Fibroblast of villous mesenchyme (primary cell): Measurements from ENCODE around the genes PEX16 and CREB3L1.

DNA sequence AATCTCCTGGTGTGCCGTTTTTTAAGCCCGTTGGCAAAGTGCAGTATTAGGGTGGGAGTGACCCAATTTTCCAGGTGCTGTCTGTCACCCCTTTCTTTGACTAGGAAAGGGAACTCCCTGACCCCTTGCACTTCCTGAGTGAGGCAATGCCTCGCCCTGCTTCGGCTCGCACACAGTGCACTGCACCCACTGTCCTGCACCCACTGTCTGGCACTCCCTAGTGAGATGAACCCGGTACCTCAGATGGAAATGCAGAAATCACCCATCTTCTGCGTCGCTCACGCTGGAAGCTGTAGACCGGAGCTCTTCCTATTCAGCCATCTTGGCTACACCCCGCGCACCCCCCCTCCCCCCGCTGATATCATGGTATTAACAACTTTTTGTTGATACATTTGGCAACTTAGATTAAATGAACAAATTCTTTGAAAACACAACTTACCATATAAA lies 18.3 kb upstream of the PRDM11 start:
- CAGE, long polyA plus RNA = no peak

DNA sequence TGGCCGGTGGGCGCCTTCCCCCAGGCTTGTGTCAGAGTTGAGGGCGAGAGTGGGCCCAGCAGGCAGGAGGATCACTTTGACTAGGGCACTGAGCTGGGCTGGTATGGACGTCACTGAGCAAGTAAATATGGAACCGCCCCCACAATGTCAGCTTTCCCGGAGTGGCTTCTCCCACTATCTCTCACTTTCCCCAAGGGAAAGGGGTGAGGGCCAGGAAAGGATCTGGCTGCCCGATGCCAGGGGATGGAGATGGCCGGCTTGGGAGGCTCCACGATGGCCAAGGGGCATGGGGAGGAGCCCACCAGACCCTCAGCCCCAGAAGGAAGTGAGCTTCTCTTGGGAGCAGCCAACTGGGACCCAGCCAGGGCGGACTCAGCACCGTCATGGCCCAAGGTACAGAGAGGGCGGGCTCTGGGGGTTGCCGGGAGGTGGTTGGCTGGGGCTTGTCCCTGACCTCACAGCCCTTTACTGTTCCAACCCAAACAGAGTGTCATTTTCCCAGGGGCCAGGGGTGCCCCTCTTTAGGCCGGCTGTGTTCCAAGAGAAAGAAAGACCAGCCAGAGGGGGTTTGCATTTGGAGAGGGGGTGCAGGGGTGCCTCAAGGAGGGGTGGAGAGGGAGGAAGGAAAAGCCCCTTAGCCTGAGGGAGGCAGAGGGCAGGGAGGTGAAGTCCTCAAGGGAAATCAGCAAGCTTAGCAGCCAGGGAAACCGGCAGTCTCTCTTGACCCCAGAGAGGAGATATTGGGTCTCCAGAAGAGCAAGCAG lies 8.8 kb downstream of the PRDM11 start:
- CAGE, long polyA plus RNA = no peak

DNA sequence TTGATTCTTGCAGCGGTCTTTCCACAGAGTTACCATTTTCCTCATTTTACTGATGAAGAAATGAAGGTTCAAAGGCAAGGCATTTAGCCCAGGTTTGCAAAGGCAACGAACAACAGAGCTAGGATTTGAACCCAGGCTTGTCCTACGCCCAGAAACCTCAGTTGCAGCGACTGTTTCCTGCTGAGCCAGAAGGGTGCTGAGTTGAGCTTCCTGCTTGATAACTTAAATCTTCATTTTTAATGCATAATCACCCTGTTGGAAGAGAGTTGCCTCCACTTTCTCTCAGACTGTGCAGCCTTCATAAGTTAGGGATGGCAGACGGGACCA lies 148.1 kb upstream of the SYT13 start:
- CAGE, long polyA plus RNA = no peak

DNA sequence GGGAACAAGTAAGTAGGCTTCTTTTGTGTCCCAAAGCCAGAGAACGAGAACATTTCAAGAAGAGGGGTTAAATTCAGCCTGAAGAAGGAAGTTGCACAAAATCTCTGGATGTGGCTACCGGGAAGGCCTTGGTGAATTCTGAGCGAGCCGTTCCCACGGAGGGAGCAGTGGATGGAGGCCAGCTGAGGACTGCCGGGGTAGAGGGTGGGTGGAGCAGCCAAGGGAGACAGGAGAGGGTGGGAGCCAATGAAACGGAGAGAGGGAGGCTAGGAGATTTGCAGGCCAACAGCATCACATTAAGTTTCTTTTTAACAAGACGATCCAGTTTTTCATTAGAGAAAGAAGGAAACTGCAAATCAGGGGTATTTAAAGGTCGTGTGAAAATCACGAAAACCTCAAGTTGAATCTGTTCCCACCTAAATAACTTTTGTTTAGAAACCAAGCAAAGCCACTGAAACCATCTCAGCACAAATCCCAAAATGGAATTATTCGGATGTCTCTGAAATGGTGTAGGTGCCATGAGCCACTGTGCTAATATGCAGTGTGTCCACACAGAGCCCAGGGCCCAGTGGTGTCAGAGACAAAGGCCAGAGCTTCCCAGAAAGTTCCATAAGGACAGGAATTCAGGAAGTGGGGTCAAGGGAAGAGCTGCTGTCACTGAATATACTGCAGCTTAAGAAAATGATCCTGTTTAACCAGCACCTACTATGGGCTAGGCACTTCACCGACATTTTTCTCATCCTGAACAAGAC lies 59.7 kb upstream of the SLC35C1 start:
- CAGE, long polyA plus RNA = no peak

DNA sequence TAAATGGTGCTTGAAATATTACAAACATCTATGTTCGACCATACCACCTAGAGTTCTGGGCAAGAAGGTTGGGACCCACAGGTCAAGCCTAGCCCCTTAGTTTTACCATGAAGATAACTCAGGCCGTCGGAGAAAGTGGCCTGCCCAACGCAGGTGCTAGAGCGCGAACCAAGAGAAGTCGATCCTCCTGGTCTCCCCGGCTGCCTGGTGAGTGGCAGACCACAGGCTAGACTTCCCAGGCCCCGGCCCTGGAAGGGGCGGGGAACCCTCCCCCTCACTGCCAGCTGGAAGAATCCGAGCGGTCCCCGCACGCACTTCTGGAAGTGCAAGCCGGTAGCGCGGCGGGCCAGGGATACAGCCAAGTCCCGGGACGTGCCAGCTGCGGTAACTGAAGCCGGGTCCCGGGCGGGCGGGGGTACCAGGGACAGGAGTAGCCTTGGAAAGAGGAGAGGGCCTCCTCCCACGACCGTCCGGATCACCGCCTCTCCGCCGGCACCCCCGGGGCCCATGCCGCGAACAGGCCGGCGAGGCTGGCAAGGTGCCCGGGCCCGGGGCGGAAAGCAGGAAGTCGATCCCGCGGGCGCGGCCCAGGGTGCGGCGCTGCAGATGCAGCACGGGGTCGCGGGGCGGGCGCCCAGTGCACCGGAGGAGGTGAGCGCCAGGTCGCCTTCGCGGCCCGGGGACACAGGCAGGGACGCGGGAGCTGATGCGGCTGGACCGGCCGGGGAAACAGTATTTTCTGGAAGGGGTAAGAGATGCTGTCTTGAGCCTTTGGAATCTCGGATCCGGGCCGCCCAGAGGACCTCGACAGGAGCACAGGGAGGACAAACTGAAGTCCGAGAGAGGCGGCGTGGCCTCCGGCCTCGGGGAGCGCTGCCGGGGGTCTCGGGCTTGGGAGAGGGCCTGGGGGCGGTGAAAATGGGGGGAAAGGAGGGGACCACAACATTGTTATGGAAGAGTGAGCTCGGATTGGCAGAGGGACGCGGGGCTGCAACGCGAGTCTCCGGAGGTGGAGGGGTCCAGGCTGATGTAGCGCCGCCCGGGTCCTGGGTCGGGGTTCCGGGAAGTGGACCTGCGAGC lies 839 bp upstream of the SLC35C1 start:
- CAGE, long polyA plus RNA = no peak

GRCh38 chr11:45842829-45844009 lies 4.1 kb upstream of the CRY2 start:
- CAGE, long polyA plus RNA = no peak

DNA sequence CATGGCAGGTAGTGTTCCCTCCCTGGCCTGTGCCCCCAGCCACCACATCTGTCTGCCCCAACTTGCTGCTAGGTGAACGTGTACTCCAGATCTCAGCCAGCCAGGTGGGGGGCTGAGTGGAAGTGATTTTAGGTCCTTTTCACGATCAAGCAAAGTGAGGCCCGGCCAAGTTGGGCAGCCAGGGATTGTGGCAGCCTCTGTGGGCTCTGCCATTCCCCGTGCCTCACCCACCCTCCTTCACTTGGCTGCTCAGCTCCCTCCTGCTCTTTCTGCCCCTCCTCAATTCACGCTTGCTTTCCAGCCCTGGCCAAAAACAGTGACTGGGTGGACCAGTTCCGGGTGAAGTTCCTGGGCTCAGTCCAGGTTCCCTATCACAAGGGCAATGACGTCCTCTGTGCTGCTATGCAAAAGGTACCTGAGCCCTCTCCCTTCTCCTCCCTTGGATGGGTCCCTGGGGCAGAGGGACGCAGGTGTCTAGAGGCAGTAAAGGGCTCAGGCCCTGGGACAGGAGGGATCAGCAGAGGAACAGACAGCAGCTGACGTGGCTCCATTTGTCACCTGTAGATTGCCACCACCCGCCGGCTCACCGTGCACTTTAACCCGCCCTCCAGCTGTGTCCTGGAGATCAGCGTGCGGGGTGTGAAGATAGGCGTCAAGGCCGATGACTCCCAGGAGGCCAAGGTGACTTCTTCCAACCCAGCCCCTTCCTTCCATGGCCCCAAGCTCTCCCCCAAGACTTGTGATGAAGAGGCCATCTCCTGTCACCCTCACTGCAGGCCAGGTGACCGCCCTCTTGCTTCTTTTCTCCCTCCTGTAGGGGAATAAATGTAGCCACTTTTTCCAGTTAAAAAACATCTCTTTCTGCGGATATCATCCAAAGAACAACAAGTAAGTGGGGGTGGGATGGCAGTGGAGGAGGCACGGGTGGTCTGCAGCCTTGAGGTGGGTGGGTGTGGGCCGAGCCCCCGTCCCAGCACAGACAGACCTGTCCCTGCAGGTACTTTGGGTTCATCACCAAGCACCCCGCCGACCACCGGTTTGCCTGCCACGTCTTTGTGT lies 2.6 kb downstream of the FREY1 start:
- CAGE, long polyA plus RNA = no peak

DNA sequence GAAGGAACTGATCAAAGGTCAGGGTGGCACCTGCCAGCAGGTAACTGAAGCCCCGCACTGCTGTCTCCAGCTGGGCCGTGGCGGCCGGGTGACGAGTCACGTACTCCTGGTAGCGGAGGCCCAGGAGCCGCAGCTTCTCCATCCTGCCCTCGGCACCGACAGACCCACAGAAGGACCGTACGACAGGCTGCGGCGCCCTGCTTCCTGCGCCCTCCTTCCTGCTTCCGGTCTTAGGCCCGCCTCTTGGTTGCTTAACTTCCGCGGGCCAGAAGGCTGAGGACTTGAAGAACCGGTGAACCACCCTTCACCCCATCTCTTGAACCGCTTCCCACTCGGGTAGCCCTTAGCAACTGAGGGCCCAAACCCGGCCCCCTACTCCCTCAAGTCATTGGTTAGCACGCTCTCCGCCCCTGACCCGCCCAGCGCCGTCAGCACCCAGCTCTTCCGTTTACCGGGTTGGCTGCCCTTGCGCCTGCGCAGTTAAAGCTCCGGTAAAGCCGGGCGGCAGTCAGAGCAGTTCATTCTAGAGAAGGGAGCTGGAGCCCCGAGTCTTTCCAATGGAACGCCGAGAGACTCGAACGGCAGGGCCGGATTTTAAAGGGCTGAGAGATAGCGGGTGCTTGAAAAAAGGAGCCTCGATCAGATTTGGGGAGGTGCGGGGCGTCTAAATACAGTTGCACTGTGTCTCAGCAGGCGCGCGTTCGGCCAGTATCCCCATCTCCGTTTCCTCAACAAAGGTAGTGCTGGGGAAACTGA lies at the start of gene PEX16:
TSS of gene PEX16 (minus strand) at position 208 of the 756 bp plus-strand sequence.
- CAGE, long polyA plus RNA = start-site peak on the minus strand centred at position 193 of the sequence, 67 bp wide, 1,693 and 1,849 reads in 2 replicates; start-site peak on the minus strand centred at position 354 of the sequence, 74 bp wide, 121 and 356 reads in 2 replicates

DNA sequence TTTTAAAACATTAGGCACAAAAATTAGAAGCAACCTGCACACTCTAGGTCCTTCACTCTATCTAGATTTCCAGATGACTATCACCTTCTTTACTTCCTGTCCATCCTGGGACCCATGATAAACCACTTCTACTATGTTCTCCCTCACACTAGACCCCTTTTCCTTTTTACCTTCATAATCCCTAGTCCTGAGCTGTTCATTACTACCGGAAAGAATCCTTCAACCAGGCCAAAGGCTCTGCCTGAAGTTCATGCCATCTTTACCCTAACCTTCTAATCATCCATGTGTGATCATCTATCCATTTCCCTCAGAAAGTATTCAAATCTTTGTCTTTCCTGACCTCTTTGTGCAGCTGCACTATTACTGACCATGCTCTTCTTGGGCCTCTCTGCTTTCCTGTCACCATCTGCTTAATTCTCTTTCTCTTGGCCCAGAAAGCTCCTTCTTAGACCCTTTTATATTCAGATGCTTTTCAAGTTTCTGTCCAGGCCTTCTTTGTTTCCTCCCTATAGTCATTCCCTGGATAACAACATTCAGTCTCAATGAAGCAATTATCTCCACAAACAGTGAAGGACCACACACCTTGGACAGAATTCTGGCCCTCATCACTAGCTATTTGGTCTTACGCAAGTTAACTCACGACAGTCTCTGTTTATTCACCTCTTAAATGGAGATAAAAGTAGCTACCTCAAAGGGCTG lies 89.6 kb downstream of the LARGE2 start:
- CAGE, long polyA plus RNA = no peak

GRCh38 chr11:46265917-46266325 lies 11.5 kb upstream of the CREB3L1 start:
- CAGE, long polyA plus RNA = no peak

DNA sequence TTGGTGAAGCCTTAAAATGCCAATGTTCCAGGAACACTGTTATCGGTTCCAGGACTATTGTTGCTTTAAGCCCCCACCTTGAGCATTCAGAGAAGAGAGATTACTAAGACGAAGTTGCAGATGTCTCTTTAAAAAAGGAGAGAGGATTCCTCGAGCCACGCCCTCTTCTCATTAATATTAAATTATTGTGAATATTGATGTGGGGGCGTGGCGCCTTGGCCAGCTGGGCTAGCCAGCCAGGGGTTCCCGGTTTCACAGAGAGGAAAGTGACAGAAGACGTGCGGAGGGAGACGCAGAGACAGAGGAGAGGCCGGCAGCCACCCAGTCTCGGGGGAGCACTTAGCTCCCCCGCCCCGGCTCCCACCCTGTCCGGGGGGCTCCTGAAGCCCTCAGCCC lies at the start of gene CREB3L1:
TSS of gene CREB3L1 (plus strand) at position 257 of the 396 bp plus-strand sequence.
- CAGE, long polyA plus RNA = no peak

DNA sequence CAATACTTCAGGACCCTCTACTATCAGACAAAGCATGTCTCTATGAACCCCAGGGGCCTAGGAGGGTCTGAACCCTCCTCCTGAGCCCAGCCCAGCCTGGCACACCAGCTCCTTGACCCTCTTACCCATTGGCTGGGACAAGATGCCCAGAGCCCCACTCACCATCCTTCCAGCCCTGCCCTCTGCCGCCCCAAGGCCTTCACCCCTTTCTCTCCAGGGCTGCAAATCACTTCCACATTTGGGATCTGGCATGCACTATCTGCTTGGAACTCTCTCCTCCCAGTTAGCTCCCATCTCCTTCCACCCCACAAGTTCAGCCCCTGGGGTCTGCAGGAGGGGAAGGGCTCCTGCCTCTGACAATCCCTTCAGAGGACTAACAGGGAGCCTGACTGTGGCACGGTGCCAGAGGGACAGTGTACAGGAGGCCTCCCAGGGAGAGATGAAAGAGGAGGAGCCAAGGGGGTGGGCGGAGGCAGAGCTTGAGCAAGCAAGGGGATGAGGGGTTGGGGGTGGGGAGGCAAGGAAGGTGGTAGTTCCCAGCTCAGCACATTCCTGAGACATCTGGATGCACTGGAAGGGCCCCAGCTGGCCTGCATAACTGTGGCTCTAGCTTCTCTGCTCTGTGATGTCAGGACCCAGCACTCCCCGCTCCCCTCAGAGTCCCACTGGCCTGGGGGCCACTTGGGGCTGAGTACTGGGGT lies 13.0 kb downstream of the CREB3L1 start:
- CAGE, long polyA plus RNA = no peak

DNA sequence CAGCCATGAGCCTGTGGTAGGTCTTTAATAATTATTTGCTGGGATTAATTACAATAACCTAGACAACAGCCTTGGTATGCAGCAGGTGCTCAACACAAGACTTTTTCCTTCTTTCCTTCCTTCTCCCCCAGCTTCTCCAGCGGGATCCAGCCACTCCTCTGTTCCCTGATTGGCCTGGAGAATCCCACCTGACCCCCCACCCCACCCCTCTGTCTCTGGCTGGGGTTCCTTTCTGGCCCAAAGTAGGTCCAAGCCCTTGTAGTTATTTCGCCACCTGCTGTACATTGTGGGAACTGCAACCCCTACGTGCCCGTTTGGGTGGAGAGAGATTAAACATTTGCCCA lies 32.3 kb upstream of the DGKZ start:
- CAGE, long polyA plus RNA = no peak

- CAGE, long polyA plus RNA = no peak
Measured at GRCh38 chr11:46339715-46340191, 7.5 kb upstream of the DGKZ start.

GRCh38 chr11:46361256-46362044 lies 14.2 kb downstream of the DGKZ start:
- CAGE, long polyA plus RNA = no peak

- CAGE, long polyA plus RNA = no peak
Measured at GRCh38 chr11:46672178-46672852, 28.1 kb downstream of the ARHGAP1 start.

DNA sequence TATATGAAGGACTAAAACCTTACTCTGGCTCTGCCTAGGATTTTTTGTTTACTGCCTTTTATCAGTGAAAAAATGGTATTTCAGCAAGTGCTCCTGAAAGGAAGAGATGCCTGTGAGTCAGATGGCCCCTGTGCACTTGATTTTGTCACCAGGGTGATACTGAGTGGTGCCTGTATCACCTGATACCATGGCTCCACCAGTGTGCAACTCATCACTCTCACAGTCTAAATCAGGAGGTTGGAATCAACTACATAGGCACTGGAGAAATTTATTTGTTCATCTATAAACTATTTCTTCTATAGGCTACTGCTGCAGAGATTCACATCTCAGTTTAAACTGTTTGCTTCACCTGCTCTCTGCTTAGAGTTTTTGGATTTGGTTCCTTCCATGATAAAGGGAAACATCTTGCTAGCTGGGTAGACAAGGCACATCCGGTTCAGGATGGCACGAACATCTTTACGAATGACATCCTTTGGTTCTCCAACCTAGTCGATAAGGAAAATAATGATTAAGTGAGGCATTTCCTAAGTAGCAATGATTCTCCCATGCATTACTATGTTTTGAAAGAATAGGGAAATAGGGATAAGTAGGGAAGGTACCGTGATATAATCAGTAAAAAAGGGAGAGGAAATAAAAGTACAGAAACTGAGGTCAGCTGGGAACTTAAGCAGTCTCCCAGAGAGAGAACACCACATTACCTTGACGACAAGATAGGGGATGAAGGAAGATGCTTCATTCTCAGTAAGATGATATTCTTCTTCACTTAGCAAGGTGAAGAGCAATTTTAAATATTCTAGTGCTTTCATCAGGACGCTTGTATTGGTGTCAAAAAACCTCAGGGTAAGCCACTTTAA lies 43.5 kb downstream of the F2 start:
- CAGE, long polyA plus RNA = no peak

GRCh38 chr11:46886289-46886594 lies 32.1 kb downstream of the LRP4 start:
- CAGE, long polyA plus RNA = no peak

DNA sequence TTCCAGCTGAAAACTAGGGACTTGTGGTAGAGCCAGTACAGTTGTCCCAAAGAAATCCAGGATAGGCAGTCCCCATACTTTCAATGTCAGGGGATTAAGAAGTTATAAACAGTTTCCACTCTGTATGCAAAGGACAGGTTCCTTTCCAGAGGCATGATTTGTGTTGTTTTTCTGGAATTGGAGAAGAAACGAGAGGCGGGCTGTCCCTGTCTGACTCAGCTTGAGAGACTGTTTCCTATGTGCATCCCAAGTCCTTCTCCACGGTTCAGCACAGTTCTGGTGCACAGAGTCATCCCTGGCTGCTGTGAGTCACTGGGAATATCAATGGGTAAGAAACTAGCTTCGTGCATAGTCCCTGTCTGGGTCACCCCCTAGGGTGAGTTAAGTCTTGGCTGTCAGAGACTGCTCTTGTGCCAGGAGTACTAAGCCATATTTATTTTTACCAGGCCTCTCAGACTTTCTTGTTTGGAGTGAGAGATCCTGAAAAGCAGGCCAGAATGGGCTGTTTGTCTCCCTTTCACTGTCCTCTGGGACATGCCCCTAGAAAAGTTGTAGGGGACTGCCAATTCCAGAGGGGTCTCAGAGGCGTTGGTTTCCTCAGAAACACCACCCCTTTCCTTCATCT lies 2.4 kb upstream of the LRP4 start:
- CAGE, long polyA plus RNA = no peak

GRCh38 chr11:47078801-47079345 lies 97.8 kb downstream of the ARFGAP2 start:
- CAGE, long polyA plus RNA = no peak